Neuron (in vitro differentiated cells): ENCODE measurements around the genes ADAM20 and SIPA1L1.

DNA sequence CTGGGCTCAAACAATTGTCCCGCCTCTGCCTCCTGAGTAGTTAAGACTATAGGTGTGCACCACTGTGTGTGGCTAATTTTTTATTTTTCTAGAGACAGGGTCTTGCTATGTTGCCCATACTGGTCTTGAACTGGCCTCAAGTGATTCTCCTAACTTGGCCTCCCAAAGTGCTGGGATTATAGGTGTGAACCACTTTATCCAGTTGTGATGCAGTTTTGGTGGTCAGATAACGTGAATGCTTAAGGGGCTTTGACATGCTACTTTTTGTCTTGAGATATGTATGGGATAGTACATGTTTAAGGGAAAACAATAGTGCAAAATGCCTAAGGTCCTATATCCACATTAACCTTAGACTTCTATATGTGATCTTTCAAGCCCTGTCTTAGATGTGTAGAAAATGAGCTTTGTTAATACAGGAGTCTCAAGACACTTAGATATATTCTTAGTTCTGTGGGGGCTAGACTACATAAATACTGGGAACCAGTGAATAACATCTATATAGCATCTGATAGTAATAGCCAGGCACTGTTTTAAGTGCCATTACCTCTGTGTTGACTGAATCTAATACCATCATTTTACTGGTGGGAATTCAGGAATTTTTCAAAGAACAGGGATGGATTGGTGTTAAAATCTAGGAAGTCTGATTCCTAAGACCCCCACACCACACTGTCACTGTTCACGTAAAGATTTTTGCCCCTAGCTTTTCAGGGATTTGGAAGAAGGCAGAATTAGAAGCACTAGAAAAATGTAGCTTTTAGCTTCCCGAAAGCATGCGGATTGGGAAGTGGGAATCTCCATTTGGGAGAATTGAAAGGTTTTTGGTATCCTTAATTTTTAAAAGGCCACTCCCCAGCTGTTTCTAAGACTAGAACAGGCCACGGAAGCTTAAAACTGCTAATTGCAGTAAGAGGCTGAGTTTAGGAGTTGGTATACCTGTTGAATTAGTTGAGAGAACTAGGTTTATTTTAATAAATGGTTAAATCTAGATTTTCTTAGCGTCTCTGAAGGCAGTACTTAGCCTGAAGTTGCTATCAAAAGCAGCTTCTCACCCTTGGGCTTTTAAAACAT lies 6.1 kb downstream of the SRSF5 start:
- PRO-cap = no peak

DNA sequence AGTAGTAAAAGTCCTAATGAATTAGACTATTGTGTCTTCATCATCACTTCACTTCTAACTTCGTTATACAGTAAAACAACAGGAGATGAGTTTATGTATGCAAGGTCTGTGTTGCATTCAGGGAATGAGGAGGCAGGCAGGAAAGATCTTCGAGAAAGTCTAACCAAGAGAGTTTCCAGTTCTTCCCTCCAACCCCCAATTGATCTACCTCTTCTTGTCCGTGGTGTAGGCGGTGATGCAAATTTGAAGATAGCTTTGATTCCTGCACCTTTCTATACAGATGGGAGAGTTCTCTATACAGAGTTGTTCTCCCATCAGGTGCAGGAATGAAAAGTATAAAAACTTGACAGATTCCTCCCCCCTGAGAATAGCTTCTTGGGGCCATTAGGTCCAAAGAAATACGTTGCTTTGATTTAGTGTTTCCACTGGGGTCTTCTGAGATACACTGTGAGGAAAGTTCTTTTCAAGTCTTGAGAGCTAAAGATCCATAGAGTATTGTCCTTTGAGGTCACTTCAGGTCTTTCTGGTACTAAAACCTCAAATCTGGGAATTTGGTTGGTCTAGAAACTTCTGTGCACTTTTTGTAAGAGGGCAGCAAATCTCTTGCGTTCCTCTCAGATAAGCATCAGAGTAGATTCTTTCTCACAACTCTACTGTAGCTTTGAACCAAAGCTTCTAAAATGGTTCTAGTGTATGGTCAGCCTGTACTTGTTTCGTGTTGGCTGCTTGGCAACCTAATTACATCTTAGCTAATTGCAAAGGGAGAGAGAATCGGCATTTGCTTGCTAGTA lies 9.8 kb downstream of the SRSF5 start:
- PRO-cap = no peak

DNA sequence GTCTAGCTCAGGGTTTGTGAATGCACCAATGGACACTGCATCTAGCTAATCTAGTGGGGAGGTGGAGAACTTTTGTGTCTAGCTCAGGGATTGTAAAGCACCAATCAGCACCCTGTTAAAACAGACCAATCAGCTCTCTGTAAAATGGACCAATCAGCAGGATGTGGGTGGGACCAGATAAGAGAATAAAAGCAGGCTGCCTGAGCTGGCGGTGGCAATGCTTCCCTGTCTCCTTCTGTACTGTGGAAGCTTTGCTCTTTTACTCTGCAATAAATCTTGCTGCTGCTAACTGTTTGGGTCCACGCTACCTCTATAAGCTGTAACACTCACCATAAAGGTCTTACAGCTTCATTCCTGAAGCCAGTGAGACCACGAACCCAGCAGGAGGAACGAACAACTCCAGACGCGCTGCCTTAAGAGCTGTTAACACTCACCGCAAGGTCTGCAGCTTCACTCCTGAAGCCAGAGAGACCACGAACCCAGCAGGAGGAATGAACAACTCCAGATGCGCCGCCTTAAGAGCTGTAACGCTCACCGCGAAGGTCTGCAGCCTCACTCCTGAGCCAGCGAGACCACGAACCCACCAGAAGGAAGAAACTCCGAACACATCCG lies 66.8 kb upstream of the SLC8A3 start:
- PRO-cap = no peak

GRCh38 chr14:70339696-70340167 lies 19.8 kb downstream of the COX16 start:
- PRO-cap = no peak

GRCh38 chr14:70534909-70535322 lies at the start of gene ADAM20:
Gene ADAM20, minus strand, starts transcription at chr14:70535004.
- PRO-cap = no peak

DNA sequence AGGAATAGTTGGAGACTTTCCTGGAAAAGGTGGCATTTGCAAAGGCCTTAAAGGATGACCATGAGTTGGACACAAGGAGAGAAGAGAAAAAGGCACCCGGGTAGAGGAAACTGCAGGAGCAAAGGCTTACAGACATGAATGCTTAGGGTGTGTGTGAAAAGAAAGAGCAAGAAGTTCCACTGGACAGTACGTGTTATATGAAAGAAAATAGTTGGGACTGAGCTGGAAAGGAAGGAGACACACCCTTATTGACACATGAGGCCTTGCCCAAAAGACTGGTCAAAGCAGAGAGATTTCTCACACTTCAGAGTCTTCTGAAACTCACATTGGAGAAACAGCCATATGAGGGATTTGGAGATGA lies 55.9 kb downstream of the TTC9 start:
- PRO-cap = no peak

DNA sequence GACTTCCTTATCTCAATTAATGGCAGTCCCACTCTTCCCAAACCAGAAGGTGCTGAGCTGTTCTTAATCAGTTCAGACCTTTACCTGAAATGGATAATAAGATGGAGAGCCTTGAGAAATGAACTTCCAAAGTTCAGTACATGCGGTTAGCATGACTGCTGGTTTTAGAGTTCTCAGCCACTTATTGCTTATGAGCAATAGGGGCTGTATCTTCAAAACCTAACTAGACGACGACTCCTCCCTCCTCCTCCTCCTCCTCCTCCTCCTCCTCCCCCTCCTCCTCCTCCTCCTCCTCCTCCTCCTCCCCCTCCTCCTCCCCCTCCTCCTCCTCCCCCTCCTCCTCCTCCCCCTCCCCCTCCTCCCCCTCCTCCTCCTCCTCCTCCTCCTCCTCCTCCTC lies 2.5 kb downstream of the PCNX1 start:
- PRO-cap = no peak

DNA sequence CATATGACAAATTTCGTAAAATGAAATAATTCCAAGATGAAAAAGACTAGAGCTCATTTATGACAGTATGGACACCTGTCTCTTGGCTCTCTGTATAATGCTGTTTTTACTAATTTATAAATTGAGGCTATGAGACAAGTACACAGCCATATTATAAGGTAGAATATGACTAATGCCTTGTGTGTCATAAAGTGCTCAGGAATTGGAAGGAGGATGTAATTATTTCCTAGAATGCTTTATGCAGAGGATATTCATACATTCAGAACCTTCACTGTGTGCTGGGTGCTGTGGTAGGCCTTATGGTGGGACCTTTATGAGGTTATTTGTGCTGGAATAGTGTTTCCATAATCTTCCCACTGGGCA lies 13.3 kb downstream of the PCNX1 start:
- PRO-cap = no peak

DNA sequence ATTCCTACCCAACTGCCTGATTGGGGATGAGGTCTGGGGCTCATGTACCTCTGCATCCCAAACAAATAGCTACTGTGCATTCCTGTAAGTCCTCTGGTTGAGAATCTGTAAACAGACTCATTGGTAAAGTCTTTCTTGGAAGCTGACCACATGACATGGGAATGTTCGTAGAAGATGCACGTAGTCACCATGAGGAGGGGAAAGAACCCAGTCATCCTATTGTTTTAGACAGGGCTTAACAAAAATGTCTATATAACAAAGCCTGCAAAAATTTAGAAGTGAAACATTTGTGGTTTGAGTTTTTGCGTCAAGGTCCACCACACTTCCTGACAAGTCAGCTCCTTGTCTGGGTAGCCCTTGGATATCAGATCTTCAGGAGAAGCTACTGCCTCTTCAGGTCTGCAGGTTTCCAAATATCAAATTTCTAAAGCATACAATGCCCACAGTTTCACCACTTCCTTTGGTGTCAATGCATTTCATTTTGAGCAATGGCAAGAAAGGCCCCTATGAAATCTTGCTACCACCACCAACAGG lies 177.9 kb upstream of the SIPA1L1 start:
- PRO-cap = no peak

DNA sequence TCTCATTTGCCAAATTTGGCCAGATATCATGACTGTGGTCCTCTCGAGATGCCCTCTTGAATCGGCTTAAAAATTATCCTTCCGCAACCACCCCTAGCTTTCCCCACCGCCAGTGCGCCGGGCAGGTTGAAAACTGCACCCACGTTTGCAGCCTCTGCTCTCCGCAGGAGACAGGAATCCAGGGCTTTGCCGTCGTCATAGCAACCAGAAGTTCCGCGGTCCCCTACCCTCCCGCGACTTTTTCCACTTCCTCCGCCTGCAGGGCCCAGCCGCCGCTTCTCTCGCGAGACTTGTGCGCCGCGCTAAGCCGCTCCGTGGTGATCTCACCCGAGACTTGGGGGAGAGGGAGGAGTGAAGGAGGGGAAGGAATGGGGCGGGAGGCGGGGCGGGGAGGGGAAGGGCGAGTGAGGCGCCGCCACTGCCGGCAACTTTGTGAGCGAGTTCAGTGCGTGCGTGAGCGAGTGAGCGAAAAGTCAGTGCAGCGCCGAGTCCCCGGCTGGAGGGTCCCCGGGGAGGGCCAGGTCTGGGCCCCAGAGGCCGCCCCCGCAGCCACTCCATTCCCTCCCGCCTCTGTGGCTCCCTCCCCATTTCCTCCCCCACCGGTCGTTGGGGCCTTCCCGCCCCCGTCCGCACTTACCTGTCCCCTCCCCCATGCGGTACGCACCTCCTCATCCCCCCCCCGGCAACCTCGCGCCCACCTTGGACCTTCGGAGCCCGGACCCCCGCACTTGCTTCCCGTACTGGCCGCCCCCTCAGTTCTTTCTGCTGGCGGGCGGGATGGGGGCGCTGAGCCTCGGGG lies at the start of gene SIPA1L1:
Gene SIPA1L1 (plus strand): TSS at position 445 of the 799 bp plus-strand sequence.
- PRO-cap = bidirectional peak, plus-strand start at position 445 of the sequence, minus-strand start at position 243 of the sequence

DNA sequence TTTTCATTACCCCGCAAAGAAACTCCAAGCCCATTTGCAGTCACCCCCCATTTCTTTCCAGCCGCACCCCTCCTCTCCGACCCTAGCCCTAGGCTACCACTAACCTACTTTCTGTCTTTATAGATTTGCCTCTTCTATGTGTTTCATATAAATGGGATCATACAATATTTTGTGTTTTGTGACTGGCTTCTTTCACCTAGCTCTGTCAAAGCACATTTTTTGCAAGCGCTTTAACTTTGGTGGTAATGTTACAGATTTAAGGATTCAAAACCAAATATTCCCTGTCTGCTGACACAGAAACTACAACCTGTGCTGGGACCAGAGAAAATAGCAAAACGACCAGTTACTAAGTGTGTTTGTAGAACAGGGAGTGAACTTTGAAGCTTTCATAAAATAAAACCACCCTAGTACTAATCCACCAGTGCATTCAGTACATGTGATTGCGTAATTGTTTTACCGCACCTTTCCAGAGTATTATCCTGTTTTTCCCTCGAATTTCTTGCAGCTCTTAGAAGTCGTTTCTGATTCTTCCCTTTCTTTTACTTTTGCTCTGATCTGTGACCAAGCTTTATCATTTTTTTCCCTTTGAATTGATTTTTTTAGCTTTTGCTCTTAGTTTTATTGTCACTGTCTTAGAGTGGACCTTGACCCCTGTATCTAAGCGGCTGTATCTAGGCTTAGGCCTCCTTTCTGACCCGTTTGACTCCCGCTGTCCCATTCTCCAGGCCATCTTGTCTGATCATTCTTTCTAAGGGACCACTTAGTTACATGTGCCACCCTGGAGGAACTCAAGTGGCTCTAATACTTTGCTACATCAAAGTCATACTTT lies 16.2 kb downstream of the SIPA1L1 start:
- PRO-cap = no peak

- PRO-cap = no peak
Measured at GRCh38 chr14:71344817-71345342, 24.6 kb downstream of the SIPA1L1 start.

- PRO-cap = no peak
Measured at GRCh38 chr14:71351594-71352278, 31.5 kb downstream of the SIPA1L1 start.

GRCh38 chr14:71624006-71624434 lies 303.7 kb downstream of the SIPA1L1 start:
- PRO-cap = no peak

DNA sequence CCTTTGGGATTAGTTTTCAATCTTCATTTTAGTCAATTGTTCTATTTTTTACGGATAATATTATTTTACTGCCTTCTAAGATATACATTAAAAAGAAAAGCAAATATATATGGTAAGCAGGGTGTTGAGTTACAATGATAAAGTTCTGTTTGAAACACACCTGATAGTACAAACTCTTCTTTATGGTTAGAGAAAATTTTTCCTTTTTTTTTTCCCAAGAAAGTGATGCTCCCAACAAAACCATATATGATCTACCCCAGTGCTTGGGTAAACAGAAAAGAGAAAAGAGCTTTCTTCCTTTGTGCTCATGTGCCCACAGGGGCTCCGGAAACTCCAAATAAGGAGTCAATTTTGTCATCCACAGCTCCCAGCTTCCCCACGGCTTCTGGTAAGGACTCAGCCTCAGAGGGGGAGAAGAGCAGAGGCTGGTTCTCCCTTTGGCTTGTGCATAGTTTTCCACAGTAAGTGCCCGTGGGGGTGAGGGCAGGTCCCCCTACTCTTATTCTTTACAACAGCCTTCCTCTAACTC lies 13.4 kb upstream of the RGS6 start:
- PRO-cap = no peak

DNA sequence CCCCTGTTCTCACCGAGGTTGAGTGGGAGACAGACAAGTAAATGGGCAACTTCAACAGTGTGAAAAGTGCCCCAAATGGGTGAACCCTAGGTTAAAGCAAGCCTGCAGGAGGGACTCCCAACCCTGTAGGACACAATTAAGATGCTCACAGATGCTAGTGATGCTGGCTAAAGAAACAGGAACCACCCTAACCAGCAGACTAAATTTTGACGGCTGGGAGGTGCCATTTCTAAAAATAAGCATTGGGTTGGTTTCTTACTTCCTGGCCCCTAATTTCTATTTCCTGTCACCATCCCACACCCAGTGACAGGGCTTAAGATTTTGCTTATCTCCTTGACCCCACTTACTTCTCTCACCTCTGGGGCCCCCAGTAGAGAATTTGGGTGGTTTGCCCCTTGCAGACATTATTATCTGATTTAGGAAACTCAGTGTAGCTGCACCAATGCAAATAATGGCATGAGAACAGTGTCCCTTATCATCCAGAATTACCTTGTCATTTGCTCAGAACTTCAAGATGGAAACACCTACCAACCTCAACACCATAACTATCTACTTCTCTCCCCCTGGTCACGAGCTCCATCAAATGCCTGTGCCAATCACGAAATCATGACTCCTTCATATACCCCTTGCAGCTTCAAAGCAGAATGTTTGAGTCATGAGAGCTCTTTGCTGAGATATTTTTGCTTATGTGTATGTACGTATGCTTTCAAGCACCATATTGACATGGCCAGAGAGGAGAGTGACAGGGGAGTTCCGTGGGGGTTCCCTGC lies 374.7 kb downstream of the DPF3 start:
- PRO-cap = no peak

- PRO-cap = no peak
Measured at GRCh38 chr14:72568577-72569053, 325.3 kb downstream of the DPF3 start.

GRCh38 chr14:72812263-72812978 lies 81.5 kb downstream of the DPF3 start:
- PRO-cap = no peak

DNA sequence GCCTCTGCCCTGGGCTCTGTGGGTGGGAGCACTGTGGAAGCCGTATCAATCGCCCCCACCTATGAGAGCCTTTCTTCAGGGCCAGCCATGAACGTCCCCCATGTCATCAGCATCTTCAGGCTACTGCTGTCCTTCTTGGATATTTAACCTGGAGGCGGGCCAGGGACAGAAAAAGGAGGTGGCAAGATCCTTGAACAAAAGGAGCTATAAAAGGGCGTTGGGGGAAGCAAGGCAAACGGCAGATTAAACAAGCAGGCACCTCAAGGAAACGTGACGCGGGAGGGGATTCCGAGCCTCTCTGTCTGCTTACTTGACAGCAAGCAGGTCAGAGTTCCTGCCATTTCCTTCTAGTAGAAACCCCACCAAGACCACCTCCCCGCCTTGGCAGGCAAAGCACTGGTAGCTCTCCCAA lies 63.0 kb downstream of the DPF3 start:
- PRO-cap = no peak

DNA sequence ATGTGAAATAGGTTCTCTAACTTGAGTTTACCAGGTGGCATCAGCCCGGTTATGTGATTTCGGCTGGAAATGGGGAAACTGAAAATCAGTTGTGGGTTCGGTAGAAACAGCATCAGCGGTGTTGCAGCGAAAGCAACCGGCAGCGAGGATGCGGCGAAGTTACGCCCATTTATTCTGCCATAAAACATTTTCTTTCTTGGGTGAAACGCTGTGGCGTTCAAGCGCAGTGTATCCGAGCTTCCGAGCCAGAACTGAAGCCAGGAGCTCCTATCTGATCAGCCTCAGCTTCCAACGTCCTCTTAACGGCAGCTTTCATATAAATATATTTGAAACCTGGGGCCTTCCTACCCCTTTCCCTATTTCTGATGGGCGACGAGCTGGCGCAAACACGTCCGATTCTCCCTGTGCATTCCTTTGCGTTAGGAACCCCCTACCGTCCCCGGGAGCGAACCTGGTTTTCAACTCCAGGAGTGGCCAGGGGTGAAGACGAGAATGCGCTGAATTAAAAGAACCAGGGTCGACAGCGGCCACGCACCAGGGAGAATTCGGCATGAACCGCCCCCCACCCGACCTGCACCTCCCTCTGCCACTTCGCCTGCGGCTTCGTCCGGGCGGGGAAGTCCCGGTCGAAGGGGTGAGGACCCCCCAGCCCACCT lies 1.6 kb downstream of the DPF3 start:
- PRO-cap = no peak